A673 (cell line): ENCODE data around the genes GRIK5 and ZNF526.

DNA sequence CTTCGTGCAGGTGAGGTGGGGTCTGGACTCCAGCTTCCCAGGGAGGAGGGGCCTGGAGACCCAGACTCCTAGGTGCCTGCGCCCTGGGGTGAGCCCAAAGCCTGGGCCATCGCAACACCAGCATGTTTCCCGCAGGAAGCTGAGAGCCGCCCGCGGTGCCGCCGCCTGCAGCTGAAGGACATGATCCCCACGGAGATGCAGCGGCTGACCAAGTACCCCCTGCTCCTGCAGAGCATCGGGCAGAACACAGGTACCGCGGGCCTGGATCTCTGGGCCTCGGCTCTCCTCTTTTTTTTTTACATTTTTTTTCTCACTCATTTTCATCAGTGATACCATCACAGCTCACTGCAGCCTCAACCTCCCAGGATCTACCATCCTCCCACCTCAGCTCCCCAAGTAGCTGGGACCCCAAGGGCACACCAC, 19.7 kb downstream of the ARHGEF1 start:
- PRO-cap, result no peak

DNA sequence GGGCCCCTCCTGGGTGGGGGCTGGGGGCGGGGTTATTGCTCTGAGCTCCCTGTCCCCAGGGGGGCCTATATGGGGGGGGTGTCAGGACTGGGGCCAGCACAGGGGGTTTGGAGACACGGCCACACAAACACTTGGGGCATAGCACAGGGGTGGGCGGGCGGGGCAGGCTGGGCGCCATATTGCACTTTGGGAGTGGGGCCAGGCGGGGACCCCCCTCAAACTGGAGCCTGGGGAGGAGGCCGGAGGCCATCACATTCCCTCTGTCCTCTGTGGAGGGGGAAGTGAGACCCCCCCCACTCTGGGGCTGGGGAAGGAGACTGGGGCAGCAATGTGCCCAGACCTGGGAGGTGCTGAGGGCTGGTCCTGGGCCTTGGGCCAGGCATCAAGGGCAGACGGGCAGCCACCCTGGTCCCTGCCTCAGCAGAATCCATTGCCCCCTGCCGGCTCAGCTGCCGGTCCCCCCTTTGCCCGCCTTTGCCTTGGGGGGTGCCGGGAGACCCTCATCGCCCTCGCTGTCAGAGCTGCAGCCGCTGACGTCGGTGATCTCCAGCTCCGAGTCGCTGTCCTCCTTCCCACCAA, 20.4 kb downstream of the ERFL start:
- PRO-cap, result no peak

- PRO-cap, result no peak
Measured at GRCh38 chr19:41995967-41996893, 2.2 kb upstream of the ATP1A3 start.

DNA sequence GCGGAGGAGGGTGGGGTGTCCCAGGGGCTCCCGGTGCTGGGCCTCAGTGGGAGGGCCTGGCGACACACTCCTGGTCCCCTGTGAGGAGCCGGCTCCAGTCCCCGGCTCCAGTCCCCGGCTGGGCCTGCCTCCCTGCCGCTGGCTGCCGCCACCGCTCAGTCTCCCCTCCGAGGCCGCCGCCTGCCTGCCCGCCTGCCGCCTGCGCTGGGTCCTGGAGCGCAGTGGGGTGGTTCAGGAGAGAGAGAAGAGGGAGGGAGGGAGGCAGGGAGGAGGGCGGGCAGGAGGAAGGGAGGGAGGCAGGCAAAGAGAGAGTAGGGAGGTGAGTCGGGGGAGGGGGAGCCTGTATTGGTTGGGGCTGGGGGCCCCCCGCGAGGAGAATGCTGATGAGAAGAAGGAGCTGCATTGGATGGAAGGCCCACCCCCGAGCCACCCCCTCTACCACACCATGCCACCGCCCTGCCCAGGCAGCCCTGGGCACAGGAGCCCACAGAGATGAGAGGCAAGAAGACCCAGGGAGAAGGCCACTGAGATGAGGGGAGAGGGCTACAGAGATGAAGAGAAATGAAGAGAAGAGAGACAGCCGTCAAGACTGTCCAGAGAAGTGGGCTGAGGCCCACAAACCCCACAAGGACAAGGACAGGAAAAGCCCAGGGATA, at the start of gene GRIK5:
GRIK5 (minus strand) TSS at position 223 of the 656 bp plus-strand sequence.
- PRO-cap, result bidirectional peak, plus-strand start at position 110 of the sequence, minus-strand start at position 99 of the sequence; bidirectional peak, plus-strand start at position 158 of the sequence, minus-strand start at position 186 of the sequence

DNA sequence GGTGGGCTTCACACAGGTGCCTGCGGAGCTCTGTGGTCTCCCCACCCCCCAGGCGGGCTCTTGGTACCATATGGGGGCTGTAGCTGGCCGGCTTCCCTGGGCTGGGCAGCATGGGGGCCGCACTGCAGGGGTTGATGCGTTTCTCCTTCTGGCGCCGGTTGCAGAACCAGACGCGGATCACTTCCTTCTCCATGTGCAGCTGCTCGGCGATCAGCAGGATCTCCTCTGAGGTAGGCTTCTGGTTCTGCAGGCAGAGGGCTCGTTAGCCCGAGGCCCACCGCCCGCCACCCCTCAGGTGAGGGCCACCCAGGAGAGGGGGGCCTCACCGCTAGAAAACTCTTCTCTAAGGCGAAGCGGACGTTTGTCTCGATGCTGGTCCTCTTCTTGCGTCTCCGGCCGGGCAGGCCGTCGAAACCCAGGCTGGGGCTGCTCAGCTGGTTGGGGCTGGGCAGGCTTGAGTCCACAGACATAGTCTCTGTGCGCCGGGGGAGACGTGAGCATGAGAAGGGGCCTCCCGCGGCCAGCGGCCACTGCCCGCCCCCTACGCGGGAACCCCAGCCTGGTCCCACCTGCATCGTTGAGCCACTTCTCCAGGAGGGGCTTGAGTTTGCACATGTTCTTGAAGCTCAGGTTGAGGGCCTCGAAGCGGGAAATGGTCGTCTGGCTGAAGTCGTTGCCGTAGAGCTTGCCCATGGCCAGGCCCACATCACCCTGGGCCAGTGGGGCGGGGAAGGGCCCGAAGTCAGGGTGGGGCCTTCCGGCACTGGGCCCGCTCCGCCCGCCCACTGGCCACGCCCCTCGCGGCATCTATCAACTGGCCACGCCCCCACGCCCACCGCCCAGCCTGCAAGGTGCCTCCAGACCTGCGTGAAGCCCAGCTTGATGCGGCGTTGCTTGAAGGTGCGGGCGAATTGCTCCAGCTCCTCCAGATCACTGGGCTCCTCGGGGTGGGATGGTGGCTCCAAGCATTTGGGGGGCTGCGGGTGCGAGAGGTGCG, 19.6 kb downstream of the ZNF574 start:
- PRO-cap, result no peak

DNA sequence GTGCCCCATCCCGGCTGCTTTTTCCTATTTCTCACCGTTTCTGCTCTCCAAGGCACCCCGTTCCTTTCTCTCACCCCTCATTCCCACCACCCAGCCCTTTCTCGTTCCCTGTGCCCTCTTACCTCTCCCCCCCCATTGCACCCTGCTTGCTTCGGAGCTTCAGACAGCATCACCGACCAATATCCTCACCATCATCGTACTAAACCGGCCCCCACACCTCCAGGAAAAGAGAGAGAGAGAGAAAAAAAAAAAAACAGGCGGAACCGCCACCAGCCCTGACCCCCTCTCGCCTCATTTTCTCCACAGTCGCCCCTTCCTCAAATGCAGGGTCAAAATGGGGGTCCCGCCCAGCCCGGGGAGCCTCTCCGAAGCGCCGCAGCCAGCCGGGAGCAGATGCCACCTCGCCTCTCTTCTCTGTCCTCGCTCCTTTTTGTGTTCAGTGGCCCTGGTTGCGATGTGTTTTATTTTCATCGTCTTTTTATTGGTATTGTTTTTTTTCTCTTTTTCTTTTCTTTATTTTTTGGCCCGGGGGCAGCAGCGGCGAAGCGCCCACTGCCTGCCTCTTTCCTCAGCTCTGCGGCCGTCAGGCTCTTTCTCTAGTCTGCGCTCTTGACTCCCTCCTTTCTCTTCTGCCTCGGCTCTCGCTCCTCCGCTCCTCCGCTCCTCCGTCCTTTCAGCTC, 41.5 kb downstream of the DEDD2 start:
- PRO-cap, result no peak

DNA sequence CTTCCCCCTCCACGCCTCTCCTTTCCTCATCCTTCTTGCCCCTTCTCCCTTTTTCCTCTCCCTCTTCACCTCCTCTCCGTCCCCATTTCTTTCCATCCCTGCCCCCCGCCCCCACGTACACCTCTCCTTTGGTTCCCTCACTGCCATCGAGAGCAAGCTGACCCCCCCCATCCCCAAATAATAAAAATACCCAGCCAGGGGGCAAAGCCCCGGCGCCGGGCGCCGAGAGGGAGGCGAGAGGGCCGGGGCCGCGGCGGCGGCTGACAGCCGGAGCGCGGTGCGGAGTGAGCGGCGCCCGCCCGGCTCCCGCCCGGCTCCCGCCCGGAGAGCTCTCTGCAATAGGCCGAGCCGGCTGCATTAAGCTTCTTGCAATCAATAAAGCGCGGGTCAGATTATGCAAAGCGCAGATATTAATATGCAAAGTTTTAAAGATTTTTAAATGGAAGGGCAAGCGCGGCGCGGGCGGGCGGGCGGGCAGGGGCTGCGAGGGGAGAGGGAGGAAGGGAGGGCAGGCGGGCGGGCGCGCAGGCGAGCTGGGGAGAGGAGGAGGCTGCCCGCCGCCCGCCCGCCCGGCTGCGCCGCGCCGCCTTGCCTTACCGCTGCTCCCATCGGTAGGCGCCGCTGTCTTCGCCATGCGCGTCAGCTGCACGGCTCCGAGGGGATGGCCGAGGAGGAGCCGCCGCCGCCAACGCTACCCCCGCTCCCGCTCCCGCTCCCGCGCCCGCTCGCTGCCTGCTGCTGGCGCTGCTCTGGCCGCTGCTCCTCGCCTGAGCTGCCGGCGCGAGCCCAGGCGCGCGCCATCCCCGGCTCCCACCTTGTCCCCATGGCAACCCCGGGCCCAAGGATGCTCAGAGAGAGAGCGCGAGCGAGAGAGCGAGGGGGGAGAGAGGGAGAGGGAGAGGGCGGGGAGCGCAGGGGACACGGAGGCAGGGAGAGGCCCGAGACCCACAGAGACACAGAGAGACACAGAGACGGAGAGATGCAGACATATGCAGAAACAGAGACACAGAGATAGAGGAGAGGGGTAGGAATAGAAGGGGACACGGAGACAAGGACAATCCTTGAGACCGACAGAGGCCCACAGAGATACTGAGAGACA, 40.6 kb downstream of the DEDD2 start:
- PRO-cap, result unidirectional peak, minus-strand start at position 335 of the sequence

DNA sequence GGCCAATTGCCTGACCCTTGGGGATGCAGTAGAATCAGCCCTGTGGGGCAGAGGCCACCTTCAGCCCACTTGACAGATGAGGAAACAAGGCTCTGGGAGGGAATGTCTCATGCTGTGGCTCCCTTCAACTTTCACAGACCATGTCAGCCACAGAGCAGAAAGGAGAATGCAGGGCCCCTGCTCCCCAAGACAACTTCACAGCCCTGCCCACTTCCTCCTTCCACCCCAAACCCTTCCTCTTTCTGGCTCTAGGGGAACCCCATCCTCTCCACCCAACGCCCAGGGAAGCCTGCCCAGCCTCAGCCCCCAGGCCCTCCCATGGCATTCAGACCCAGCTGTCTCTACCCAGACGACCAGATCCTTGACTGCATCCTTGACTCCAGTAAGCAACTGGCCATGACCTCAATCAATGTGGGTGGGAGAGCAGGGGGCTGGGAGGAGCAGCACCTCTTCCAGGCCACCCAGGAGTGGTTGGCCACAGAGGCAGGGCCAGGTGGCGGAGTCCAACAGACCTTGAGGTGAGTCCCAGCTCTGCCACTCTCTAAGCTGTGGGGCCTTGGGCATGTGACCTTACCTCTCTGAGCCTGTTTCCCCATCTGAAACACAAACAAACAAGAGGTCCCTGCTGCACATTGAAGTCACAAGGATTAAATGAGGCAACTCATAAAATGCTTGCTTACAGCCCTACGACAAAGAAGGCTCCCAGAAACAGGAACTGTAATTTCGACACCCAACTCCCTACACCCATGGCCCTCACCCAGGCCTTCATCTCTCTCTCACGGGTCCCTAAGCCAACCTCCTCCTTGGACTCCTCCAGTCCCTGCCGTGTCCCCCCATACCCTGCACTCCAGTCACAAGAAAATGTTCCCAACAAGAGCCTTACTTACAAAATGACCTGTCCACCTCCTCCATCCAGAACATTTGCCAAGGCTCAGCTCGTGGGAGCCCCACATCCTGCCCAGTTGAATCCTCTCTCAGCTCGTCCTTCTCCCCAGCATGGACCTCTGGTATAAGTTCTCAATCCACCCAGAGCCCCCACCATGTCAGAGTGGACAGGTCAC, 15.7 kb downstream of the DEDD2 start:
- PRO-cap, result no peak

- PRO-cap, result no peak
Measured at GRCh38 chr19:42206280-42206493, 11.3 kb downstream of the DEDD2 start.

DNA sequence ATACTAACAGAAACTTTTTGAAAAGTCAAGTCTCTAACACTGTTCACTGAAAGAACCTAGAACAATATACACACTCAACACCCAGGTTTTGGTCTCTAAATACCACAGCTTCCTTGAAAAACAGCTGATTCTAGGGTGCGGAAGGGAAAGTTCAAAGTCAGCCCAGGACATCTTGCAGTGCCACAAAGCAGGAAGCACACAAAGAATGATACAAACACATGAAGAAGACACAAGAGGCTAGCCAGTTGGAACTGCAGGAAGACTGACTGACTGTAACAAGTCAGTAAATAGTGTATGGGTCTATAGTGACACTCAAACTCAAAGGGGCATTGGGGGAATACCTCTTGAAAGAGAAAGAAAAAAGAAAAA, 4.6 kb downstream of the DEDD2 start:
- PRO-cap, result no peak

DNA sequence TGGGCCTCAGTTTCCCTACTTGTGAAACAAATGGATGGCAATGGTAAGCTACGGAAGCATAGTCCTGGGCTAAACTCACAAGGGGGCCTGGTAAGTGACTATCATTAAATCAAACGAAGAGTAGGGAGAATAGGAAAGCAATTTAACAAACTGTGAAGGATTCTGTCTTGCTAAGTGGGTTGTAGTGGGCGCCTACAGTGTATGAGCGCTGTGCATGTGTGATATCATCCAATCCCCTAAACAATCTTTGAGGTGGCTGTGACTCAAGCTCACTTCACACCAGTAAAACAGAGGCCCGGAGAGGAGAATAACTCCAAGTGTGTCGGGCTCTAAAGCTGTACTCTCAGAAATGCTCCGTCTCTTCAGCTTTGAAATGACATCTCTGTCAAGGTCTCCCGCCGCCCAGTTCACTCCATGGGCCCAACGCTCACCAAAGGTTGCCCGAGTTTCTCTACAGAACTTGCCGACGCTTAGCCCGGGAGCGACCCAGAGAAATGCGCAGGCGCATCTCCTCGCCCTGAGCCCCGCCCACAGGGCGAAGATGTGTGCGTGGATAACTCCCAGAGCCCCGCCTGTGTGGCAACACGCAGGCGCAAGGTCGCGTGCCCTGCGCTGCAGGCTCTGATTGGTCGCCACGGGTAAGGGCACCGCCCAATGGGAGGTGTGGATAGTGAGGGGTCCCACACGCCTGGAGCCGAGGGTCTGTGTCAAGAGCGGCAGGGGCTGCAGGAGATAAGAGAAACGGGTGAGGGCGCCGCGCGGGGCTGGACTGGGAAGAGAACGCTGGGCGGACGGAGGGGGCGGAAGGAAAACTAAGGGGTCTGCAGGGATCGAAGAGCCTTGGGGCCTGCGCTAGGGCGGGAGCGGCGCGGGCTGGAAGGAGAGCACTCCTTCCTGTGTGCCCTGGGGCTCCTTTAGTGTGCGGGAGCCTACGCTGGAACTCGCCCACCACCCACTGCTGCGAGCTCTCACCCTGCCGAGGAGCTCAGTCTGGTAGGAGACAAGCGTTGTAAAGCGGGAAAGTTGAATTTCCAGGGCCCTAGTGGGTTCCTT, at the start of gene ZNF526:
ZNF526 (plus strand) TSS at position 670 of the 1,053 bp plus-strand sequence.
- PRO-cap, result bidirectional peak, plus-strand start at position 739 of the sequence, minus-strand start at position 495 of the sequence

- PRO-cap, result no peak
Measured at GRCh38 chr19:42250753-42251428, 4.0 kb downstream of the ERF start.

- PRO-cap, result unidirectional peak, plus-strand start at chr19:42252468
Measured at GRCh38 chr19:42252137-42252588, 2.8 kb downstream of the ERF start.

- PRO-cap, result no peak
Measured at GRCh38 chr19:42269373-42269994, 432 bp downstream of the CIC start.

- PRO-cap, result no peak
Measured at GRCh38 chr19:42365197-42365548, 24.9 kb downstream of the CNFN start.

- PRO-cap, result no peak
Measured at GRCh38 chr19:42366557-42367202, 23.4 kb downstream of the CNFN start.

DNA sequence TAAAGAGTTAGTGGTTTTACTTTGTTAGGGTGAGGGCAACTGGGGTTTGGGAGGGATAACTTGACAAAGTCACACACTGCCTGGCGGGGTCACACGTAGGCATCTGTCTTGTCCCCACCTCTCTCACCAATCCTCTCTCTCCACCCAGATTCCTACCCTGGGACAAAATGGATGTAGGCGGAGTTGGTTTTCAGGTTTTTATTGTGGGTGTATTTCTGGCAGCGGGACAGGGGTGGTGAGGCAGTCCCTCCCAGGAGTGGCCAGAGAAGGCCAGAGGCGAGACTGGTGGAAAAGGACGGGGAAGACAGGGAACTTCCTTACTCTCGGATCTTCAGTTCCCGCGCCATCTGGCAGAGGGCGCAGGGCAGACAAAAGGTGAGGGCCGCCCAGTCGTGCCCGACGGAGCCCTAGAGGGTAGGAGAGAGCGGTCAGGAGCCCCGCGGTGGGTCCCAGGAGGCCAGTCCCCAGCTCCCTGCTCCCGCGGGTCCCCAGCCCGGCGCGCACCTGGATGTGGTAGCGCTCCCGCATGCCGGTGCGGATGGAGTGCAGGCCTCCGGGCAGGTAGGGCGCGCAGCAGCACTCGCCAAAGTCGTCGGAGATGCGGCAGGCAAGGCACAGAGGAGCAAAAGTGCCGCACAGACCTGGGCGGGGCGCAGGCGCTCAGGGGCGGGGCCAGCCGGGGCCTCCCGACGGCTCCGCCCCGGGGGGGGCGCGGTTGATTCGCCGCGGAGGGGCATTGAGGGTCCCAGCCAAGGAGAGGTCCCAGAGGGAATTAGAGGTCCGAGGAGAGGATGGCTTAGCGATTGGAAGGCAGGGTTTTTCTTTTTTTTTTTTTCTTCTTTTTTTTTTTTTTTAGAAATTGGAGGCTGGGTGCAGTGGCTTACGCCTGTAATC, 3.0 kb downstream of the CNFN start:
- PRO-cap, result unidirectional peak, plus-strand start at position 399 of the sequence; unidirectional peak, minus-strand start at position 600 of the sequence

DNA sequence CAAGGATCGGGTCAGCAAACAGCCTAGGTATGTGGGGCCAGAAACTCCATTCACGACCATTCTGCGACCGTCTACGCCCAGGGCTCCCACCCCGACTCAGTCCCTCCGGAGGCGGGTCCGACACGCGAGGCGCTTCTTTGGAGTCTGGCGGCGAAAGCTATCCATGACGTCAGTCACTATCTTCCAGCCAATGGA, 6.6 kb upstream of the CNFN start:
- PRO-cap, result bidirectional peak, plus-strand start outside the sequence, minus-strand start at position 98 of the sequence

GRCh38 chr19:42421048-42421533, 6.1 kb downstream of the LIPE start:
- PRO-cap, result no peak

- PRO-cap, result no peak
Measured at GRCh38 chr19:42450183-42450677, 7.5 kb upstream of the CXCL17 start.